Panc1 (cell line): ENCODE results near the gene LYSMD4.

- RRBS, 2 experiments, result no CpG with 5 or more reads among the region's 16 CpGs
These were observed 14.3 kb downstream of the IGF1R start for GRCh38 chr15:98662298-98663434.

DNA sequence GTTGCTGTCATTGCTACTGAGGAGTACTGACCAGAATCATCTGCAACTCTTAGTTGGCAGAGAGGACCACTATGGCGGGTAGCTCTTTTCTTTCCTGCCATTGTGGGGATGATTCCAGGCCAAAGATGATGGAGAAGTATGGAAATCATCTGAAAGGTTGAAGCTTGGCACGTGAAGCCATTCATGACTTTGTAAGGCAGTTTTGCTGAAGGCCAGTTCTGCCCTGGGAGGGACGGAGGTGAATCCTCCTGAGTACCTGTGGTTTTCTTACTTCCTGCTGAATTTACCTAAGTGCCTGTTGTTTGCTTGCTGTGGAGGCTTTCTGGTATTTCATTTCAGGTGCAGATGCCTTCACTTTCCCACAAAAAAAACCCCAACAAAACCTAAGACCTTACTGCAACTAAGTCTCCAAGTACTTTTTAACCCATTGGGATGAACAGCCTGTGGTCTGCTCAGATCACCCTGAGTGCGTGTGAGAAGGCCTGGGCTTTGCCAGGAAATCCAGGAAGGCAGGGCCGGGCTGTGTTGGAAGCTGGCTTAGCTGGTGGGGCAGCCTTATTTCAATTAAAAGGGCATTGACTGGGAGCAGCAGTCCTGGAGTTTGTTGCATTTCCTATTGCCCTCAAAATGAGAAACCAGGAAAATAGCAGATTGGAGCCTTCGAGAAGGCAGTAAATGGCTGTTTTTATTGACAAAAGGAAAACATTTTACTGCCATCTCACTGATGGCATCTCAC, 65.2 kb downstream of the IGF1R start:
- RRBS, 2 experiments, result no CpG with 5 or more reads among the region's 6 CpGs

DNA sequence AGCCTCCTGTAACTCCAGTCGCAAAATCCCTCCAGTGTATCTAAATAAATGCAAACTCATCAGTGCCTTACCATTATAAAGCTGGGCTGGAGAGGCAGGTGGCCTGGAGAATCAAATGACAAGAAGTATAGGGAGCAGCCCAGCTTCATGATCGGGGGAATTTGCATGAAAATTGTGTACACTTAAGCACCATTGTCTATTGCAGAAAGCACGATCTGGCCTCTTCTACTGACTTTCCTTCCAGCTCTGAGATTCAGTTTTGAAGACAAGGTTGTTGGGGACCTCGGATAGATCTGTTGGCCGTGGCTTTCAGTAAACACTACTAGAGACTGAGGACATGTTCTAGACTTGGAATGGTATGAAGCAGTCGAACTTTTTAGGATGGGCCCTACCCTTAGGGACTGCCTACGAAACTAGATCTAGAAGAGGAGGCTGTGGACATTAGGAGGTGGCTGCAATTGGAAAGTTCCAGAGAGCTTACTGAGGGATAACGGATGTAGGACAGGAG, 71.8 kb downstream of the IGF1R start:
- RRBS, 2 experiments, result no CpG with 5 or more reads among the region's 8 CpGs

DNA sequence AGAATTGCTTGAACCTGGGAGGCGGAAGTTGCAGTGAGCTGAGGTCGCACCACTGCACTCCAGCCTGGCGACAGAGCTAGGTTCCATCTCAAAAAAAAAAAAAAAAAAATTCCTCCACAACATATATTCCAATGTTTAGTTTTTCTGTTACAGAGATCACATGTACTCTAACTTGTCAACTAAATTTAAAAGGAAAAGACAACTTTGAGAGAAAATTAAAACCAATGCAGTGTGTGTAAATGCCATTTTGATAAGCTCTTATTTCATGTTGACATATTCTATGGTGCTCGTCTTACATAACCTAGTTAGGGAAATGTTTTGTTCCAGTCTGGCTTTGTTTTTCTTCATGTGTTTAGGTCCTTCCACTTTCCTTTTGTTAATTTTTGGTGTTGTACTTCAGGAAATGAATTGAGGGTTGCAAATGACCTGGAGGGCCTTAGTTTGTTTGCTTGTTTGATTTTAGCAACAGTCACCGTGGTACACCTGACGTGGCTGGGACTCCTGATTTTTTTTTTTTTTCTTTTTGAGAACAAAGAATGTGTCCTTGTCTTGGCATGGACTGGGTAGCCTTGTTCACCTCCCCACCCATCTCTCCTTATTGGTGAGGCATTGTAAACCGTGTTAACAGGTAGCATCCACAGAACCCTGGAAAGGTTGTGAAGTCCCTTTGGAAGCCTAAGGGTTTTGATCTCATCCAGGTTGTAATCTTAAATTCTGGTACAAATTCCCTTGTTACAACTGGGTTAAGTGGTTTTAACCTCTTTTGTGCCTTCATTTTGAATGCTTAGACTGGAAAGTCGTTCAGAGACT, 114.8 kb downstream of the IGF1R start:
- RRBS, 2 experiments, result no CpG with 5 or more reads among the region's 8 CpGs

DNA sequence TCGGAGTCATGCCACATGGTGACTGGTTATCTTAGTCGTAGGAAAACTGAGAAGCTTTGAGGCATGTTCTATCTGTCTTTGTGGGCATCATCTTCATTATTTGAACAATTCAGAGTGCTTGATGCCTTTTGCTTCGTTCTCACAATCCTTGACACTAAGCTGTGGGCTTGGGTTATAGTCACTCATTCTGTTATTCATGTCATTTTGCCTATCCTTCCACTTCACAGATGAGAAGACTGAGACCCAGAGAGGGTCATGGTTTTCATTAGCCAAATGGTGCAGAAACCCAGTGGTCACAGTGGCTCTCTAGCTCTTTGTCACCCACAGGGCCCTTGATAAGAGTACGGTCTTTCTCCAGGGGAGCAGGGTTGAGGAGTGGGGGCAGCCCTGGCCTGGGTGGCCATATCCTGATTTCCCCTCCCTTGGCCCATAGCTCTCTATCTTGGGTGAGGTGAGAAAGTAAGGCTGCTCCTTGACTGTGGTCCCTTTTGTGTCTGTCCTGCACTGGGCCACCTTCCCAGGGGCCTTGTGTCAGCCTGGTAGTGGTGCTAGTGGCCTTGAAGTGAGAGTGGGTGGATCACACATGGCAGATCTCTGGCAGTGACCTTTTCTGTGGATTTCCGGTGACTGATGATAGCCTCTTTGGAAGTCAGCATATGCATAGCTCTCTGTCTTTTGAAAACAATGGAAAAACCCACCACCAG, 130.0 kb downstream of the IGF1R start:
- RRBS, 2 experiments, result no CpG with 5 or more reads among the region's 5 CpGs

- RRBS, 2 experiments, result no CpG with 5 or more reads among the region's 9 CpGs
These were observed 138.5 kb downstream of the IGF1R start for GRCh38 chr15:98786696-98787389.

- RRBS, 2 experiments, result no CpG with 5 or more reads among the region's 21 CpGs
These were observed 47.2 kb upstream of the SYNM start for GRCh38 chr15:99057419-99058428.

DNA sequence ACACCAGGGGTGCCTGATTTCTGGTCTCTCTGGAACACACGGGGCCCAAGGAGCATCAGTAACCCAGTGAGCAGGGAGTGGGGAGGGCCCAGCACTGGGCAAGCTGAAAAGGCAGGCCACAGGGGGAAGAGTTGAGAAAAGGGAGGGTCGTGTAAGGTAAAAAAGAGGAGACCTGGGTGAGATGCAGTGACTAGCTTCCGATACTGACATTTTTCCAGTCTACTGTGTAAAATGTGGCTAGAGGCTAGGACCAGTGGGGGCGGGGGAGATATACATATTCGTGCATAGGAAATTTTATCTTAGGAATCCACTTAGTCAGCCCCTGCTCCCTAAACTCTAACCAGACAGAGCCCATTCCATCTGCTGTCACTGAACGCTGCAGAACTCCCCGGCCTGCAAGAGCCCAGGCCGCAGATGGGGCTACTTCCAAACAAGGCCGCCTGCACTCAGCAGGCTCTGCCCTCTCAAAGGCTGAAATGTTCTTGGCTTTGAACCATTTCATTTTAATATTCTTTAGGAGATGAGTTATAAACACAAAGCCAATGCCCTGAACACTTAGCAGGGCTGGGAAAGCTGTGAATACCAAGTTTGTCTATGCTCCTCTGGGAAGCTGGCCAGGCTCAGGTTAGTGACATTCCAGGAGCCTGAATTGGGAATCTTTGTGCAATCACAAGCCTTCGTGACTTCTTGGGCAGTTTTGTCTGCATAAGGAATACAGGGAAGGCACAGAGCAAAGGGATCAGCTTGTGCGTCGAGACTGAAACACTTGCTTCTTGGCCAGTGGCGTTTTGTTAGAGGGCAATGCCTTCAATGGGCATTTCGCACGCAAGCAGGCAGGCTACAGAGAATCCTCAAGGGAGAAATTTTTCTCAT, 64.9 kb downstream of the SYNM start:
- RRBS, 2 experiments, result no CpG with 5 or more reads among the region's 15 CpGs

DNA sequence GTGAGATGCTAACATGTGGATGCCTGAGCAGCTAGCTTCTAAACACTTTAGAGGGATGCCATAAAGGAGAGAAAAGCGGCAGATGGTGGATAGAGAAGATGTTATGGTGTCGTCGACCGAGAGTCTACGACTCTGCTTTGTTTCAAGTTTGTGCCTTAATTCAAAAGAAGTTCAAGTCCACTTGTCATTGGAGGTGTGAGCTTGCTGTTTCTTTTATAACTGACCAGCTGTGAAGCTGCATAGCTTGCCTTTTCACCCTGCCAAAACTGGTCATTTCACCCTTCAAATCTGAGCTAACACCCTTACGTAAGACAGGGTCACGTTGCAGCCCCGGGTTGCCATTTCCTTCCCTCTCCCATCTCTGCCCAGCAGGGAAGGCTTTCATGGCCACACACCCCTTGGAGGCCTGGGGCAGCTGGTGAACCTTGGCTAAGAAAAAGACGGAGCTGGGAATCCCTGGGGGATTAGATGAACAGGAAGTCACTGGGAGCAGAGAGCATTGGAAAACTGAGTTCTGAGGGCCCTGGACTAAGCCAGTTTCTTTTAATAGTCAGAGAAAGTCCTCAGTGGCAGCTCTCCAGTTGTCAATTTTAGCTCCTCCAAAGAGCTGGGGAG, 67.9 kb downstream of the TTC23 start:
- RRBS, 2 experiments, result no CpG with 5 or more reads among the region's 9 CpGs

- RRBS, 2 experiments, result no CpG with 5 or more reads among the region's 16 CpGs
These were observed 140.0 kb upstream of the MEF2A start for GRCh38 chr15:99425750-99426191.

- RRBS, 2 experiments, result 34 to 78% methylated on average over 1 to 6 of the region's 39 CpGs
These were observed 130.7 kb upstream of the MEF2A start for GRCh38 chr15:99434722-99435904.

- RRBS, 2 experiments, result no CpG with 5 or more reads among the region's 12 CpGs
These were observed 99.0 kb upstream of the MEF2A start for GRCh38 chr15:99466815-99467111.

- RRBS, 2 experiments, result no CpG with 5 or more reads among the region's 10 CpGs
These were observed 80.3 kb upstream of the MEF2A start for GRCh38 chr15:99485414-99486044.

GRCh38 chr15:99498995-99499341, 66.8 kb upstream of the MEF2A start:
- RRBS, 2 experiments, result no CpG with 5 or more reads among the region's 1 CpG

GRCh38 chr15:99508948-99509296, 56.9 kb upstream of the MEF2A start:
- RRBS, 2 experiments, result no CpG with 5 or more reads among the region's 3 CpGs

DNA sequence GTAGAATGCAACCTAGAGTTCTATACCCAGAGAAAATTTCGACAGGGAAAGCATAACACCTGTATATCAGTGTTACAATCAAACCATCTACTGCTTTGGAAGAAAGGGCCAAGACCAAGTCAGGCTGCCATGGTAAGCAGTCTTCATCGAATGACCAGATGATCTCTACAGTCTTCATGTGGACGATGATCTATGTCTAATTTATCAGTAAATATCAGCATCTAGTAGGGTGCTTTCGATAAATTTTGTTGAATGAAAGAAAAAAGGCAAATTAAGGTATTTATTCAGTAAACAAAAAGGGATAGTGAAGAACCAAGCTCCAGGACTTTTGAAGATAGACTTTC, 74.5 kb downstream of the LYSMD4 start:
- RRBS, 2 experiments, result no CpG with 5 or more reads among the region's 4 CpGs

DNA sequence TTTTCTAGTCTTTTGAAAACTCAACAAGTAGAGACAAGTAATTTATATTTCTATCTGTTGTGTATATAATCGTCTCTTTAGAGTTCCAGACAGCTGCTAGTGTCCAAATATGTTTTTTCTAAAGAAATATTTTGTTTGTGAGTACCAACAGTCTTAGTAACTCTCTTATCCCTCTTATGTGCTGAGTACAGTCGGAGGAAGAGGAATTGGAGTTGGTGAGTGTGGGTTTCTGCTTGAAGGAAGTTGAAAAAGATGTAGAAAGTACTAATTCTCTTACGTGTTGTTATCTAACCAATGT, 30.1 kb downstream of the LYSMD4 start:
- RRBS, 2 experiments, result no CpG with 5 or more reads among the region's 3 CpGs

- RRBS, 2 experiments, result 0 to 3% methylated on average over 8 of the region's 39 CpGs
These were observed at the start of gene LYSMD4 for GRCh38 chr15:99733249-99733532. Gene LYSMD4, minus strand, starts transcription at chr15:99733437.

- RRBS, 2 experiments, result no CpG with 5 or more reads among the region's 7 CpGs
These were observed 288.4 kb upstream of the LYSMD4 start for GRCh38 chr15:100021612-100021962.

DNA sequence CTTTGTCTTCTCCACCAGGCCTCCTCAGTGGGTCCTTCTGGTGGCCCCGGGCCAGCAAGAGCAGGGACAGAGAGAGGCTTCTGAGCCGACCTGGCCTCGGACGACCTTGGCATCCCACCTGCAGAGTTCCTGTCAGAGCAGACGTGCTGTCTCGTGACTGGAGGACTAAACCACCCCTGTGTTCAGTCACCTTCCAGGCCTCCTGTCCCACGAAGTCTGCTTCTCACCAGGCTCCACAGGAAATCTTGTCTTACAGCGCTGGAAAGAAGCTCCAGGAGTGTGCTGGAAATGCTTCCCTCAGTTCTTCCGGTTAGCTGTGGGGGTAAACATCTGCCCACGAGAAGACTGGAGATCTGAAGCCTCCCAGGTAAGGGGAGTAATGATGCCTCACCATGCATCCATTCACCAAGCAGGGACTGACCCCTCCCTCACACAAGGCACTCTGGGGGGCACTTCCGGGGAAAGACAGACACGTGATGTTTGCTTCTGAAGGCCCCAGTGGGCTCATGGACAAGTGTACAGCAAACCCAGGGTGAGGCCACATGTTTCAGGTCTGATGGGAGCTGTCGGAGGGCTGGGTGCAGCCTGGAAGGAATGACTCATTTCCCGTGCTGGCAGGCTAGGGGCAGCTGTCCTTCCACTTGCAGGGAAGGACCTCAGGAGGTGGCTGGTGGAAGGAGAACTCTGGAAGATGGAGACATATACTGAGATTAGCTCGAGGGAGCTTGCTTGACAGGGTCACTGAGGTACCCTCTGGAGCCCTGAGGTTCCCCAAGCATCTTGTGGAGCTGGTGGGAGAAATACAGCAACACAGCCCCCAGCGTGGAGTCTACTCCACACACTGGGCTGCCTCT, 230.8 kb downstream of the ADAMTS17 start:
- RRBS, 2 experiments, result no CpG with 5 or more reads among the region's 16 CpGs